Measurements from ENCODE around the gene KCTD1.

DNA sequence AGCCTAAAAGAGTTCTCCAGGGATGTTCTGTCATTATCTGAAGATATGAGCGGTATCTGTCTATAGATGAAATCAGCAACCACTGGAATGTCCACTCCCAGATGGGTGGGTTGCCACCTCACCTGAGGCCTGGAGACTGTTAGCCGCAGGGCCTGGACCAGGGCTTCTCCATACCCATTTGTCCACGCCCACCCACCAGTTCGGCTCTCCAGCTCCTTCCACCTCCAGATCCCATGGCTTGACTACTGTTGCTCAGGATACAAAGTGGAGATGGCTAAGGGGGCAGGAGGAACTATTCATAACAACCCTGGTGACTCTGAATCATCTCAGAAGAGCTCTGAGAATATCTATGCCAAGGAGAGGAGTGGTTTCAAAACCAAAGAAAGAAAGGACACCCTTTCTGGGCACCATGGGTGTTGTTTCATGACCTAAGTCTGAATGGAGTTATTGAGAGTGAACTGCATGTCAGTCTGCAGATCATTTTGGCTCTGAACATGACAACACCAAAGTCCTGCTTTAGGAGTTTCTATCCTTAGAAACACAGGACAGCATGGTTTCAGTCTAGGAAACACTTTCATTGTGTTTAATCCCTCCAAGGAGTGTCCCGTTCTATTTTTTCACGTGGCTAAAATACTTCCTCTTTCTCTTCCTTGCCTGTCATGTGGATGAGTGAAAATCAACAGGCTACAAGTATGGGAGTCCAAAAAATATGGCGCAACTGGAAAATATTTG, 145.9 kb downstream of the LAMA3 start:
- PRO-cap, result no peak
- RAMPAGE, long total RNA, 4 experiments, result no peak in any of the 4 experiments

- PRO-cap, result no peak
- RAMPAGE, long total RNA, 4 experiments, result no peak in any of the 4 experiments
Observed at GRCh38 chr18:23857877-23858147, 156.7 kb upstream of the TTC39C start.

DNA sequence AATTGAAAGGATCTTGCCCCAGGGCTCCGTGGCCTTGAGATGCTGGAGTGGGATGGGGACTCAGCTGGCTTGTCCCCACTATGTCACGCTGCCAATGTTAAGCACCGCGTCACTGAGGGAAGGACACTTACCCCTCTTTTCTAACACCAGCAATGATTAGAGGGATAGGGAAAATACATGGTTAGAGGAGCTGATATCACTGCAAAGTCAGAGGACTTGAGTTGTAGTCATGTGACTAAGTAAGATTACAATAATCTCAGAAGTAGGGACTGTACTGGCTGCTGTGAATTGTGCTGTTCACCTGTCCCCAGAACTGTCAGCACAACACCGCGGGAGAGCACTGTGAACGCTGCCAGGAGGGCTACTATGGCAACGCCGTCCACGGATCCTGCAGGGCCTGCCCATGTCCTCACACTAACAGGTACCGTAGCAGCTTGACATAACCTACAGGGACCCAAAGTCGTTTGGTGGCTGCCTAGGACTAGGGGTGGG, 132.9 kb upstream of the TTC39C start:
- PRO-cap, result no peak
- RAMPAGE, long total RNA, 4 experiments, result no peak in any of the 4 experiments

DNA sequence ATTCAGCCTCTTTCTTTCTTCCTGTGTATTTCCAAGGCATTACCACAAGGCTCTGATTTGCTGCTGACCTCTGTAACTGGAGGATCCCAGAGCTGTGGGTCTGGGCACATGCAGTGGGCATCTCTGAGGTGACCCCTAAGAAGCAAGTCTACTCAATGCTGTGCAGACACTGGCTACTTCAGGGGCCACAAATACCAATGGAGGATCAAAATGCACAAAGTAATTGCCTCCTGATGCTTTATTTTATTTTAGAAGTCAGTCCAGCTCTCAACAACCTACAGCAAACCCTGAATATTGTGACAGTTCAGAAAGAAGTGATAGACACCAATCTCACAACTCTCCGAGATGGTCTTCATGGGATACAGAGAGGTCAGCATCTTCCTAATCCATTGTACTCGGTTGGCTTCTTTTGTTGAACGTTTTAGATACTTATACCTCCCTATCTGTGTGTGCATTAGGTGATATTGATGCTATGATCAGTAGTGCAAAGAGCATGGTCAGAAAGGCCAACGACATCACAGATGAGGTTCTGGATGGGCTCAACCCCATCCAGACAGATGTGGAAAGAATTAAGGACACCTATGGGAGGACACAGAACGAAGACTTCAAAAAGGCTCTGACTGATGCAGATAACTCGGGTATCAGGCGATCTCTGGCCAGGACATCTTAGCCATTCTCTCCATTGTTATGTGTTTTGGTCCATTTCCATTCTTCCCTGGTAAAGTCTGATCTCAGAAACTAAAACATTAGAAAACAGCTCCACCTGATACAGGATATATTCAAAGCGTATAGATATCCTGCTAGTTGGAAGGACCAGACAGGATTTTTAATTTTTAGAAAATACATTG, 107.0 kb upstream of the TTC39C start:
- PRO-cap, result no peak
- RAMPAGE, long total RNA, 4 experiments, result no peak in any of the 4 experiments

DNA sequence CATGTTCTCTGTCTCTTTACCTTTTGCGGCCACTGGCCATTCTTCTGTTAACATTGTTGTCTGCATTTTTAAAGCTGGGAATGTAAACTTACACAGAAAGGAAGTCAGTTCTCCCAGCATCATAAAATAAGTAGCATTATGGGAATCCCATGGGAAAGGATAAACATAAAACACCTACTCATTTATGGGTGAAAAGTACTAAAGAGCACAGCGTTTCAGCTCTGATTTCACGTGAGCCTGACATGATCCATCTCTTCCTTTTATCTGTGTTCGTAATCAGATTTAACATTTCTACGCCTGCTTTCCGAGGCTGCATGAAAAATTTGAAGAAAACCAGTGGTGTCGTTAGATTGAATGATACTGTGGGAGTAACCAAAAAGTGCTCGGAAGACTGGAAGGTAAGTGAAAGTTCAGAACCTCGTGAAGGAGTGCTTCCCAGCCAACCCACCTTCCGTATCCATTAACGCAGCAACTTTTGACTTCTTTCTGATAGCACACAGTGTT, 86.7 kb upstream of the TTC39C start:
- PRO-cap, result no peak
- RAMPAGE, long total RNA, 4 experiments, result no peak in any of the 4 experiments

DNA sequence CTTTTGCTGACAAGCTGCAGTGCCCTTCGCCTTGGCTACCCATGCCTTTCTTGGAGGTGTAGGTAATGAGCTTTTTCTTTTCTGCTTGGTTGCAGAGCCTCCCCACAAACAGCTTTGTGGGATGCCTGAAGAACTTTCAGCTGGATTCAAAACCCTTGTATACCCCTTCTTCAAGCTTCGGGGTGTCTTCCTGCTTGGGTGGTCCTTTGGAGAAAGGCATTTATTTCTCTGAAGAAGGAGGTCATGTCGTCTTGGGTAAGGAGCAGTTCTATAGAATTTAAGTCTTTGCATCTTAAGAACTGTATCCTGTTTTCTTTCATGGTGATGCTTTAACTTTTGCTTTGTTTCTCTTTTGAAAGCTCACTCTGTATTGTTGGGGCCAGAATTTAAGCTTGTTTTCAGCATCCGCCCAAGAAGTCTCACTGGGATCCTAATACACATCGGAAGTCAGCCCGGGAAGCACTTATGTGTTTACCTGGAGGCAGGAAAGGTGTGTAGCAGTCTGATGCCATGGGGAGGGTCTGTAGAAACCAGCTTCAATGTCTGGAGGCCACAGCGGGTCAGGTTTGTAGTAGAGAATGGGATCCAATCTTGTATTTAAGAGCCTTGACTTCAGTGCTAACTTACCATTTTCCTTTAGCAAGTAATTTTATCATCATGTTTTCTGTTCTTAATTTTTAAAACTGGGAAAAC, 64.7 kb upstream of the TTC39C start:
- PRO-cap, result unidirectional peak, minus-strand start at position 421 of the sequence
- RAMPAGE, long total RNA, 4 experiments, result no peak in any of the 4 experiments

- PRO-cap, result no peak
- RAMPAGE, long total RNA, 4 experiments, result no peak in any of the 4 experiments
Observed at GRCh38 chr18:23965361-23965875, 49.1 kb upstream of the TTC39C start.

DNA sequence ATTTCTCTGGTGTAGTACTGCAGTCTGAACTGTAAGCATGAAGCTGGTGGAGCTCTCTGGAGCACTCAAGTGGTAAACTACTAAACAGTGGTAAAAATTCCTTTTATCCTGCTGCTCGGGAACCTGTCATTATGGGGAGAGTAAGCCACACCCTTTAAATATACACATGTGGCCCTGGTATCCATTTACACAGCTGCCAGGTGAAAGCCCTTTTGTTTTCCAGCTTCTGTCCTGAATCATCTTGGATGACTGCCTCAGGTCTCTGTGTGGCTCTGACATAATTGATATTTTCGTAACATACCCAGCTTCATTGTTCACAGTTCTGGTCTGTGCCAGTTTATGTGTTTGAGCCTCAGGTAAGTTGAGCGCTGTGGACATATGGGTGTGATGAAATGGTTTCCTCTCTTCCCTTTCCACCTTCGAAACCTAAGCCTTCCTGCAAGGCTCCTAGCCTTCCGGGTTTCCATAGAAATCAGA, 15.8 kb upstream of the TTC39C start:
- PRO-cap, result no peak
- RAMPAGE, long total RNA, 4 experiments, result no peak in any of the 4 experiments

GRCh38 chr18:24009627-24010630, 4.6 kb upstream of the TTC39C start:
- PRO-cap, result no peak
- RAMPAGE, long total RNA, 4 experiments, result no peak in any of the 4 experiments

DNA sequence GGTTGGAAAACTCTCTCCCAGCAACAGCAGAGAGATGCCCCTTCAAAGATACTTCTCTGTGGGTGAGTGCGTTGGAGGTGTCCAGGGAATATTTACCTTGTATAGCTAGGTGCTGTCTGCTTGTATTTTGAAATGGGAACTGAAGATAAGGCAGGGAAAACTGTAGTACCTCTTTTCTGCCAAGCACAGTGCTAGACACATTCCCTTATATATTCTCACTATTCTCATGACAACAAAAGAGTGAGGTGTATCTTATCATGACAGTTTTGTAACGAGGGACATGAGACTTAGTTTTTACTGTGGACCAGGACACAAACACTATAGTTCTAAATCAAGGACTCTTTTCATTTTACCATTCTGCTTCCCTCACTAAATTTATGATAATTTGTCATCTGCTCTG, 2.1 kb downstream of the TTC39C start:
- PRO-cap, result no peak
- RAMPAGE, long total RNA, 4 experiments, result no peak in any of the 4 experiments

DNA sequence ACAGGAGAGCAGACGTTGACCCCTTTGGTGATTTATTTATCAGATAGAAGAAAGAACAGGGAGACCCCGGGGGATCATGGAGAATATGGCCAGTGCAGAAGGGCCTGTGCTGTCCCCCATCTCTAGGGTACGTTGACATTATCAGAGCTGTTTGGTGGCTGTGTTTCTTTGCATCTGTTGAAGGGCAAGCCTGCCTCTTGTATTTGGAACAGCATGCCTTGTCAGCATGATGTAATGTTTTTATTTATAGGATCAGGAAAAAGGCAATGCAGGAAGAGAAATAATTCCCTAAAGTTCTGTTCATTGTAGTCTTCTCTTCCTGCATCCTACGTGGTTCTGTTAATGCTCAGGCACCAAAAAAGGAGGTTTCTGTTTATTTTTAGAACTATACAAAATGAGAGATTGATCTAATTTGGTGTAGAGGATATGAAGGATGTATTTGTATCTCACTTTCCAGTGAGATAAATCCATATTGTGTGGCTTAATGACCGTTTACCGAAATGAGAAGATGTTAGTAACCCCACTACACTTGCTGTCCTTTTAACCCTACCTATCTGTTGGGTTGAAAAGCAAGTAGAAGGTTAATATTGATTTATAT, 49.7 kb upstream of the CABYR start:
- PRO-cap, result no peak
- RAMPAGE, long total RNA, 4 experiments, result no peak in any of the 4 experiments

GRCh38 chr18:24231725-24232335, 93.0 kb downstream of the CABYR start:
- PRO-cap, result no peak
- RAMPAGE, long total RNA, 4 experiments, result no peak in any of the 4 experiments

- PRO-cap, result no peak
- RAMPAGE, long total RNA, 4 experiments, result no peak in any of the 4 experiments
Observed at GRCh38 chr18:24427355-24427960, 988 bp downstream of the IMPACT start.

DNA sequence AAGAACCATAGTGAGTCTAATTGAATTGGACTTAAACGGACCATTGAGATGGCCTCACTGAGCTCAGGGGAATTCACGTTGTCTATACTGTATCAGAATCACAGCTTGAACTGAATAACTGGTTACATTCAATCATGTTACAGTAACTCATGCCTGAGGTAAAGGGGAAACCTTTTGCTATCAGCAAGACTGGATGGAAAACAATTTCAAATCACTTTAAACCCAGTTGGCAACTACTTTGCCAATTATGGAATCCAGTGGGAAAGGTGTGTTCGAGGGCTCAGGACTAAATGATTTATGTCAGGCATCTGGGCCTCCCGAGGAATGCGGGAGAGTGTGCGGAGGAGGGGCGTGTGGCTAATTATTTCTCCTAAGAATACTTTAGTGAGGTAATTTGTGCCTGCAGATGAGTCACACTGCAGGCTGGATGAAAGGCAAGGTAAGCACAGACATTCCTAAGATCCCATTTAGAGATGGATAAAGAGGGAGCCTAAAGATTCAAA, 100.1 kb downstream of the HRH4 start:
- PRO-cap, result no peak
- RAMPAGE, long total RNA, 4 experiments, result no peak in any of the 4 experiments

- PRO-cap, result no peak
- RAMPAGE, long total RNA, 4 experiments, result no peak in any of the 4 experiments
Observed at GRCh38 chr18:24624990-24625359, 164.5 kb downstream of the HRH4 start.

- PRO-cap, result no peak
- RAMPAGE, long total RNA, 4 experiments, result no peak in any of the 4 experiments
Observed at GRCh38 chr18:24913836-24914345, 438.1 kb downstream of the ZNF521 start.

DNA sequence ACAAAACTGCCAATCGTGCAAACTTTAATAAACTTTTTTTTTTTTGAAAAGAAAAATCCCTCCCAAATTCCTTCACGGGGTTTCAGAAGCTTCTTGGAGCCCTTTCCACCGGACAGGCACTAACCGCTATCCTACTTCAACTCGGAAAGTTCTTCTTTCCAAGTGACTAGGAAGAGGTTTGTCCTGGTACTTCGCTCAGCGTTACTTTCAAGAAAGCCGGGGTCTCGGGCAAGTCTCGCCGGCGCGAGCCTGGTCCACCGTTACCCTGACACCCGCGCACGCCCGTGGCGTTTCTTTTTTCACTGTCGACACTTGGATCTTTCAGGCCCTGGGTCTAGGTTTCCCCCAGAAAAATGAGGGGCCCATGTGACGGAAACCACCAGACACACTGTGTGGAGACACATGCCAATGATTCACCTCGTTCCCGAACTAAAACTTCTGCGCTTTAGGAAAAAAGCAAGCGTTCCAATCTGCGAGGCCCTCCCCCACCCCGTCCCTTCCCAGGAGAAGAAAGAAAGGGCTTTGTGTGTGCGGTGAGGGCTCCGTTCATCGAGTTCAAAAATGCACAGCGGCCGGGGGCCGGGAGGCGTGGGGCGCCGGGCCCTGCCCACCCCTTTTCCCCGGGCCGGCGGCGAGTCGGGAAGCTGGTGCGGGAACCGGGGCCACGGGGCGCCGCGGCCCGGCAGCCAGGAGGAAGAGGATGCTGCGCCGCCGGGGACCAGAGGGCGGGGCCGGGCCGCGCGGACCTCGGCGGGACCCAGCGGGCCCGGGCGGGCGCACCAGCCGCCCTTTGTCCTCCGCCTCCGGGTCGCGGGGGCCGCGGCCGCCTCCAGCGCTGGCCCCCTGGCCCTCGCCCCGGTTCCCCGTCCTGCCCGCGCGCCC, 2.7 kb downstream of the ZNF521 start:
- PRO-cap, result no peak
- RAMPAGE, long total RNA, 4 experiments, result no peak in any of the 4 experiments

GRCh38 chr18:26501072-26501522, 47.3 kb downstream of the KCTD1 start:
- PRO-cap, result no peak
- RAMPAGE, long total RNA, 4 experiments, result no peak in any of the 4 experiments

DNA sequence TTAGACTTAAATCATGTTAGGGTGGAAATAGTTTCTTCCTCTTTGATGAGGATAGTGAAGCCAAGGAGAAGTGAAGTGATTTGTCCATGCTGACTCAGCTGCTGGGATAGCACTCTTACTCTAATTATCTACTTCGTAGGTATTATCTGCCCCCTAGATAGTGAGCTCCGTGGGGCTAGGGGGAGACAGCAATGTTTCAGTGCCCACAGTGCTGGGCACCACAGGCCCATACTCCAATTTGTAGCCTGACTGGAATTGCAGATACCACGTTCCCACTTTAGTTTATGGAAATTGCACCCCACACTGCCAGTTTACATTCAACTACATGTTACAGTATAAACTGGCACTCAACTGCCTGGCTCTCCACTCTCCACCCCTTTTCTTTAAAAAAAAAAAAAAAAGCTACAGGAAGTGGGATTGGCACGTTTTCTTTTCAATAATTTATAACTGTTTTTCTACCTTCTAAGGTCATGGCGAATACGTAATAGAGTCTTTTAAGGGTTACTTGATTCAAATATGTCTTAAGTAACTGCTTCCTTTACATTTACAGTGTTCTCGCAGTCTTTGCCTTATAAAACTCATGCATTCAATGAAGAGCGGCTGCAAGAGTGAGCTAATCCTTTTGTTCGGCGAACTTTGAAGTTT, 2.4 kb downstream of the KCTD1 start:
- PRO-cap, result no peak
- RAMPAGE, long total RNA, 4 experiments, result no peak in any of the 4 experiments

DNA sequence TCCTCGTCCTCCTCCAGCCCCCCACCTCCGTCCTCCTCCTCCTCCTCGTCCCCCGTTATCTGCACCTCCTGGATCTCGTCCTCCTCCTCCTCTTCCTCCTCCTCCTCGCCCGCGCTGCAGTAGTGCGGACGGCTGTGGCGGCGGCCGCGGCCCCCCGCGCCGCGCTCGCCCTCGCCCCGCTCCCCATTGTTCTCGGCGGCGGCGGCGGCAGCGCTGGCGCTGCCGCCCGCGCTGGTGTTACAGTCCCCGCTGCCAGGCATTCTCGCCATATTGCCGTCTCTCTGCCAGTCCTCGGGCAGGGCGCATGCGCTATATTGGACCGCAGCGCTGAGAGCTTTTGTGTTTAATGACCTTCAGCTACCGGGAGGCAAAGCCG, at the start of gene KCTD1:
TSS of gene KCTD1 (minus strand) at position 286 of the 376 bp plus-strand sequence.
- PRO-cap, result bidirectional peak, plus-strand start outside the sequence, minus-strand start at position 283 of the sequence
- RAMPAGE, long total RNA, 4 experiments, result no peak in any of the 4 experiments

All from transverse colon (tissue), 4 donors.